Thoracic aorta endothelial cell (primary cell): ENCODE measurements around the gene PFKFB3.

- CAGE, long polyA plus RNA = no peak
These were observed 56.4 kb downstream of the ASB13 start for GRCh38 chr10:5609717-5610639.

GRCh38 chr10:5617903-5618370 lies 48.5 kb downstream of the ASB13 start:
- CAGE, long polyA plus RNA = no peak

DNA sequence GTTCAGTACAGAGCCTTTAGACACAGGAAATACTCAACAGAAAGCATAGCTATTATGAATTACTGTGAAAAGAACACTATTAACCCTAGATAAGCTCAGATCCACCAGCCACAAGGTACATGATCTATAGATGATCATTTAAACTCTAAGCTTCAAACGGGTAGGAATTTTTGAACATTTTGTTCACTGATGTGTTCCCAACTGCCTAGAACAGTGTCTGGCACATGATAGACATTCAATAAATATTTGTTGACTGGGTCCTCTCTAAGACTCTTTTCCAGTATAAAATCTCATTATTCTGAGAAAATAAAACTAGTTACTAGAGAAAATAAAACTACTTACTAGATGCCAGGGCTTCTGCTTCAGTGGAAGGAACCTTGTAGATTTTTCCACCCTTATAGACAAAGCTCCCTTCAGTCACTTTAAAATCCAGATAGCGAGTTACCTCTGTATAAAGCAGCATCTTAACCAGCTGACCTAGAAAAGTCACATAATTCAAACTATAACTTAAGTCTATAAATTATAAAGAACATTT lies 18.6 kb downstream of the GDI2 start:
- CAGE, long polyA plus RNA = no peak

DNA sequence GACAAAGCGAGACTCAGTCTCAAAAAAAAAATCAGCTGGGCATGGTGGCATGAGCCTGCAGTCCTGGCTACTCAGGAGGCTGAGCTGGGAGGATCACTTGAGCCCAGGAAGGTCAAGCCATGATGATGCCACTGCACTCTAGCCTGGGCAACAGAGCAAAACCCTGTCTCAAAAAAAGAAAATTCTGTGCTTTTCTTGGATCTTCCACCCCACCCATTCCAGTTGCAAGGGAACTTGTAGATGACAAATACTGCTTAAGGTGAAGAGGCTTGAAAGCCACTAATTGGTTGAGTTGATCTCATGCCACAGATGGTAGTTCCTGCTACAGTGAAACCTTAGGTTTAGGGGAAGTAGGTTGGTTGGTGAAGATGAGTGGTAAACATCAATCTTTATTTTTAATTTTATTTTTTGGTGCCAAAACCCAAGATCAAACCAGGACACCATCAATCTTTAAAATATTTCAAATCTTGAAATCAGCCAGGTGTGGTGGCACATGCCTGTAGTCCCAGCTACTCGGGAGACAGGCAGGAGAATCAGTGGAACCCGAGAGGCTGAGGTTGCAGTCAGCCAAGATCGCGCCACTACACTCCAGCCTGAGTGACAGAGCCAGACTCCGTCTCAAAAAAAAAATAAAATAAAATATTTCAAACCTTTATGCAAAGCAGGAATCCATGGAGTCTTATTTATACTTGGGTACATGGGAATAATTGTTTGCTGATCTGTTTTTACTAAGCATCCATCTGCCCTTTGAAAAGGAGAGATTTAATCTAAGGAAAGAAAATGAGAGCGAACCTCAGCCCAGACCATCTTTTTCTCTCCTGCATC lies 3.0 kb upstream of the GDI2 start:
- CAGE, long polyA plus RNA = no peak

GRCh38 chr10:5917199-5917734 lies 27.2 kb downstream of the FBH1 start:
- CAGE, long polyA plus RNA = no peak

- CAGE, long polyA plus RNA = no peak
These were observed 24.0 kb downstream of the IL2RA start for GRCh38 chr10:6037972-6038691.

GRCh38 chr10:6088307-6088897 lies 432 bp upstream of the RBM17 start:
- CAGE, long polyA plus RNA = no peak

GRCh38 chr10:6090269-6090984 lies 1.6 kb downstream of the RBM17 start:
- CAGE, long polyA plus RNA = no peak

DNA sequence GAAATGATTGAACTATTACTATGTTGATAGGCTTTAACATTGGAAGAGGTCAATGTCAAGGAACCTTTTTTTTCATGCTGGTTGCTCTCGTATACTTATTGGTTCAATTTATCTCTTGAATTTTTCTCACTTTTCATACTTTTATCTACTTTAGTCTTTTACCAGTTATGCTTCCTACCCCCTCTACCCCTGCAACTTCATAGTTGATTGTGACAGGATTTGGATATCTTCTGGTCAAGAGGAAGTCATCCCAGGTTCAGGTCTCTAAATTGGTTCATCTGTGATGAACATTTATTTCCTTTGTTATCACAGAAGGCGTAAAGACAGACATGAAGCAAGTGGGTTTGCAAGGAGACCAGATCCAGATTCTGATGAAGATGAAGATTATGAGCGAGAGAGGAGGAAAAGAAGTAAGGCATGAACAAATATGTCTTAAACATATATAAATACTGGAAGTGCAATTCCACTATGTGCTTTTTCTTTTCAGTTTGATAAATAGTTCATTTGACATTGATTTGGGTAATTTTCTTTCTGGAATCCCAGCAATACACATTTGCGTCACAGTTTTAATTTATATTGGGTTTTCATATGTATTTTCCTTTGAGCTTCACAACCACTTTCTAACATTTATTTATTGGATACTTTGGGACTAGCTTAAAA lies 17.1 kb downstream of the RBM17 start:
- CAGE, long polyA plus RNA = no peak

DNA sequence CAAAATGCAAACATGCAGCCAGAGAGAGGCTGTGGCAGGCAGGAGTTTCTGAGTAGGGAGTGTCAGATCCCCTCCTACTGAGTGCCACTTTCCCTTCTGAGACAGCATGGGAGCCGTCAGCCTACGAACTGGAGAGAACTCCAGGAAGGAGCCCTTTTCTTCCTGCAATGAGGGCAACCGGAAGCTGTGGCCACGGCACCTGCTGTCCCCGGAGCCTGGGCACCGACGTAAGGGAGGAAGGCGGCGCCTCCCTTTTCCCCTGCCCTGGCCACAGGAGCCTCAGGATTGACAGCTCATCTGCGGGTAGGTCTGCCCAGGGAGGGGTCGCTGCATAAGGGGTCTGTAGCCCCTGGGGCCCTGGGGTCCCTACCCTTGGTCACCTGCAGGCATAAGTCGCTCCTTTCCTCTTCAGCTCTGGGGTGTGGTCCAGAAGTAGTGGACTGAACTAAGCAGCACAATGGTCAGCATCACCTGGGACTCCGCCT lies 51.7 kb downstream of the RBM17 start:
- CAGE, long polyA plus RNA = no peak

GRCh38 chr10:6201407-6202135 lies 1.2 kb upstream of the PFKFB3 start:
- CAGE, long polyA plus RNA = no peak

DNA sequence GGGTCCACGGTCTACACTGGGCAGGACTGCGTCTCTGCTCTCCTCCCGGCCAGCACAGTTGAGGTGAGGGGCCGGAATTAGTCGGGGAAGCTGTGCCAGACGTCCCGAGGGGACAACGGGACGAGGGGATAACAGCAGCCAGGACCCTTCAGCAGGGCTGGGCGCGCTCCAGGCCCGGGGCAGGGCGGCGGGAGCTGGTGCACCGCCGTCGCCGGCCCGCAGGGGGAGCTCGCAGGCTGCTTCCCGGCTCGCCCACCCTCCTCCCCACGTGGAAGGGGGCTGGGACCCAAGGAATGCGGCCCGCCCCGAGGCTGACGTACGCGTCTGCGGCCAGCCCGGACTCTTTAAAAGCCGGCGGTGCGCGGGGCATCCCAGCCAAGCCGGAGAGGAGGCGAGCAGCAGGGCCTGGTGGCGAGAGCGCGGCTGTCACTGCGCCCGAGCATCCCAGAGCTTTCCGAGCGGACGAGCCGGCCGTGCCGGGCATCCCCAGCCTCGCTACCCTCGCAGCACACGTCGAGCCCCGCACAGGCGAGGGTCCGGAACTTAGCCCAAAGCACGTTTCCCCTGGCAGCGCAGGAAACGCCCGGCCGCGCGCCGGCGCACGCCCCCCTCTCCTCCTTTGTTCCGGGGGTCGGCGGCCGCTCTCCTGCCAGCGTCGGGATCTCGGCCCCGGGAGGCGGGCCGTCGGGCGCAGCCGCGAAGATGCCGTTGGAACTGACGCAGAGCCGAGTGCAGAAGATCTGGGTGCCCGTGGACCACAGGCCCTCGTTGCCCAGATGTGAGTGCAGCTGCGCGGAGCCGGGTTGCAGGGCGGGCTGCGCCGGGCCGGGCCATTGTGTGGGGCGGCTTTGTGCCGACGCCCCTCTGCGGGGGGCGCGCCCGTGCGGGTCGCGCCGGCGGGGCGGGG lies at the start of gene PFKFB3:
PFKFB3 (plus strand) TSS at position 374 of the 907 bp plus-strand sequence.
- CAGE, long polyA plus RNA = no peak

- CAGE, long polyA plus RNA = no peak
These were observed 29.8 kb downstream of the PFKFB3 start for GRCh38 chr10:6232527-6232917.

- CAGE, long polyA plus RNA = no peak
These were observed 51.5 kb downstream of the PFKFB3 start for GRCh38 chr10:6254288-6254487.

GRCh38 chr10:6347374-6347974 lies 144.7 kb downstream of the PFKFB3 start:
- CAGE, long polyA plus RNA = no peak

DNA sequence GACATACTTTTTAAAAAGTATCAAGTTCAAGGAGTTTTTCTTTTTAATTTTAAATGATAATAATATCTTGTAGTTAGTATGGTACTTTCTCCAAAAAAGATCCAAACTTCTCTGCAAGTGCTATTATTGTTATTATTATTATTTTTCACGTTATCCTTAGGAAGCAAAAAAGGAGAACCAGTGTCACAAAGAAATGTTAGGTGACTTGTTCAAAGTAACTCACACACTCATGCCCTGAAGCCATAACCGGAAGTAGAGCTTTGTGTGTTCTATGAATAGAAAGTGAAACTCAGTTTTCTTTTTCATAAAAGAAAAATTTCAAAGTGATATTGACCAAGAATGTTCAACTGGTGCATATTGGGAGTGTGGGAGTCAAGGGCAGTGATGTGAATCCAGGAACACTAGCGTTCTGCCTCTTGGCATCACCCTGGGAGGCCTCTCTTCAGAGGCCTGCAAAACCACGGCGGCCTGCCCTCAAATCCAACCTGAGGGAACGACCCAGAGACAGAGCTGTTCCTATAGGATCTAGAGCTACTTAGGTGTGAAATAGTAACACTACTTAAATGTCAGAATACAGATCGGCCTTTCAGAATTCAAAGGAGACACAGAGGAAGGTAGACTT lies 106.1 kb downstream of the PRKCQ start:
- CAGE, long polyA plus RNA = no peak

- CAGE, long polyA plus RNA = no peak
These were observed 12.0 kb upstream of the PRKCQ start for GRCh38 chr10:6591844-6592622.

- CAGE, long polyA plus RNA = no peak
These were observed 13.1 kb upstream of the PRKCQ start for GRCh38 chr10:6593091-6593752.

GRCh38 chr10:7184702-7185069 lies 226.1 kb downstream of the SFMBT2 start:
- CAGE, long polyA plus RNA = no peak

DNA sequence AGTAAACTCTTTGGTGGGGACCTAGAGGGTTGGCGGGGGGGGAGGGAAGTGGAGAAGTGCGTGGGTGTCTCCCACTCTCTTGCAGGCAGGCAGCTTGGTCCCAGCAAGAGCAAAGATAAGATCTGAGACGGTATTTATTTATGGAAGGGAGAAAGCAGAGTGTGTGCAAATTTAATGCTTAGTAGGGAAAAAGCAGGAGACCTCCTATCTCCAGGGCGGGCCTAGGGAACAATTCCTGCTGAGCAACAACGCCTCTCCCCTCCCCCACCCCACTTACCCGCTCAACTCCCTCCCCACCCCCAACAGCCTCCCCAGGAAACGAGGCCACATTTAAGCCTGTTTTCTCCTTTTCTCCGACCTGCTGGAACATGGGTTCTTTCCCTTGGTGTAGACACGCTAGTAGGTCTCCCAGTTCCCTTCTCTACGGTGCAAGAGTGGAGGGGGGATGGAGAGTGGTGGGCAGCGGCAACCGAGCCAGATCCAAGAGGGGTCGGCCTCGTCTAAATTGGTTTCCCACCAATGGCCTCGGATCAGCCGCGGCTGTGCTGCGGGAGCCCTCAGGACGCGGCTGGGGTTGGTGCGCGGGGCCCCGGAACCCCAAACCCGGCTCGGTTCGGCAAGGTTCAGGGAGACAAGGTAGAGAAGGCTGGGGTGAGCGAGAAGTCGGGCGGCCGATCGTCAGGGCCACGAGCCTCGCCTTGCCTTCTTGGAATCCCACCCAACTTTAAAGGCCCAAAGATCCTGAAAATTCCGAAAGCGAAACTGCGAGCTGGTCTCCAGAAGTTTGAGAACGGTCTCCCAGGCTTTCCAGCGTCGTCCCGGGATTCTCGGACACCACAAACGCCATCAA lies 3.7 kb downstream of the SFMBT2 start:
- CAGE, long polyA plus RNA = no peak